Mammary microvascular endothelial cell (primary cell): ENCODE results near the gene SHQ1.

- RAMPAGE, long total RNA: no peak
Measured at GRCh38 chr3:71753955-71754175, 210 bp downstream of the GPR27 start.

DNA sequence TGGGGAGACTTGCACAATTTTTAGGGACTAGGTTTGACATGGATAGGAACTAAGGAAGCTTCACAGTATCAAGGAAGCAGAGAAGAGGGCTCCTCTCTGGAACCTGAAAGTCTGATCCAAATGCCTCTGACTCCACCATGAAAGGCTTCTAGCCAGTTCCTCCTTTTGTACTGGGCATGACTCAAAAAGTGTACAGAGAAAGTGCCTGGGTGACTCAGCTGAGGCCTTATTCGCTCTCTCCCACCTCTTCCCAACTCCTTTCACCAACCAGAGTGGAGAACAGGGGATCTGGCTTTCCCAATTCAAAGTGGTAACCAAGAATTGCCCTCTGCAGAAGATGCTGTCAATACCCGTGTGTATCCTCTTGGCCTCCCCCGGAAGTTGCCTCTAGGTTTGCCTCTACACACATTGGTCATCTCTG, 342.9 kb upstream of the PROK2 start:
- RAMPAGE, long total RNA: no peak

DNA sequence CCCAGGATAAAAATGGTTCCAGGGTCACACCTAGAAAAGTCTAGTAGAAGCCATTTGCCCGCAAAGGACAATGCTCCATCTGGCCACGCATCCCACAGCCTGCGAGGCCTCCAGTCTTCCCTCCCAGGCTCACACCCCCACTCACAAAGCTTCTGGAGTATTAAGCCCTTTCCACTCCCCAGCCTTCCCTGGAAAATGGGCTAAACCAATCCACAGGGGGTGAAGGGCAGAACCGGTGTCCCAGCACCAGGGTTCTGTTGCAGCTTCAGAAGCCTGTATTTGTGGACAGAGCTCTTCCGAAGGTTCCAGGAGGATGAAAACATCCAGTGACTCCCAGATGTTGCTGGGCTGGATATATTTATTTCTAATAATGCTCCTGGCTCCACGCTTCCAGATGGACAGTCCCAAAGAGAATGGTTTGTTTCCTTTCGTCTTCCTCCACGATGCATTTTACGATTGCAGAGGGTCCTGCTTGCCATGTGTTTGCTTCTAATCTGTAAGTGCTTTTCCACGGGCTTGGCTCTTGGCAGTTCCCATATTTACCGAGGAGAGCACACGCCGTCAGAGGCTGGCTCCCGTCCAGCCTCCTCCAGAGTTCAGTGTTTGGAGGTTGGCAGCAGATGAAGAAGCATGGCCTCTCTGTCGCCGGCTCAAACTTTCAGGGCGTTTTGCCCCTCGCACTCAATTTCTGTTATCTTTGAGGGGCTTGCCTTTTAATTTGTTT, 367.7 kb upstream of the PROK2 start:
- RAMPAGE, long total RNA: no peak

- RAMPAGE, long total RNA: no peak
Measured at GRCh38 chr3:72173980-72174455, 389.1 kb upstream of the PROK2 start.

DNA sequence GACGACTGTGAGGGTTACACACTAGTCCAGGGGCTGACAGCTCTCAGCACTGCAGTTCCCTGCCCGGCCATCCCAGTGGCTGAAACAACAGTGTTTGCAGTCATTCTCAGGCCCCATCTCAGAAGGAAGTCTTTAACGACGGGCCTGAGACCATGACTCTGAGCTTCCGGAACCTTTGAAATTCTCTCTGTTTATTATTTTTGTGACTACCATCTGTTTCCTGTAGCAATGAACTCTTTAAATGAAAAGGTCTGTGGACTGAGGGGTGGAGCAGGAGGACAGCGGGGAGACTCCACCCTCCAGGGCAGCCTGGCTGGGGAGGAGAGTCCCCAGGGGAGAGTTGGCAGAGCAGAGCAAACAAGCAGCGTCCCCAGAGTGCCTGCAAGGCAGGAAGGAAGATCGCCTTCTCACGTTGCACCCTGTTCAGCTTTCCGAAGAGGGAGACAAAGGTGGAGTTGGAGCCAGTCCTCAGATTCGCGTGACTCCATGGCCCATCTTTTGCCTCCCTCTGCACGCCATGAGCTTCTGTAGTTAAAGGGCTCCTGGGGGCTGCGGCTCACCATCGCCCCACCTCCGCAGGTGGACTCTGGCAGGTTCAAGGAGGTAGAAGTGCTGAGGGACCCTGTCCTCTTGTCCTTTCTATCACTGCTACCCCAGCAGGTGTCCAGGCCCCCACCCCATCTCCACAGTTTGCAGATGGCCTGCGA, 525.7 kb upstream of the PROK2 start:
- RAMPAGE, long total RNA: no peak

DNA sequence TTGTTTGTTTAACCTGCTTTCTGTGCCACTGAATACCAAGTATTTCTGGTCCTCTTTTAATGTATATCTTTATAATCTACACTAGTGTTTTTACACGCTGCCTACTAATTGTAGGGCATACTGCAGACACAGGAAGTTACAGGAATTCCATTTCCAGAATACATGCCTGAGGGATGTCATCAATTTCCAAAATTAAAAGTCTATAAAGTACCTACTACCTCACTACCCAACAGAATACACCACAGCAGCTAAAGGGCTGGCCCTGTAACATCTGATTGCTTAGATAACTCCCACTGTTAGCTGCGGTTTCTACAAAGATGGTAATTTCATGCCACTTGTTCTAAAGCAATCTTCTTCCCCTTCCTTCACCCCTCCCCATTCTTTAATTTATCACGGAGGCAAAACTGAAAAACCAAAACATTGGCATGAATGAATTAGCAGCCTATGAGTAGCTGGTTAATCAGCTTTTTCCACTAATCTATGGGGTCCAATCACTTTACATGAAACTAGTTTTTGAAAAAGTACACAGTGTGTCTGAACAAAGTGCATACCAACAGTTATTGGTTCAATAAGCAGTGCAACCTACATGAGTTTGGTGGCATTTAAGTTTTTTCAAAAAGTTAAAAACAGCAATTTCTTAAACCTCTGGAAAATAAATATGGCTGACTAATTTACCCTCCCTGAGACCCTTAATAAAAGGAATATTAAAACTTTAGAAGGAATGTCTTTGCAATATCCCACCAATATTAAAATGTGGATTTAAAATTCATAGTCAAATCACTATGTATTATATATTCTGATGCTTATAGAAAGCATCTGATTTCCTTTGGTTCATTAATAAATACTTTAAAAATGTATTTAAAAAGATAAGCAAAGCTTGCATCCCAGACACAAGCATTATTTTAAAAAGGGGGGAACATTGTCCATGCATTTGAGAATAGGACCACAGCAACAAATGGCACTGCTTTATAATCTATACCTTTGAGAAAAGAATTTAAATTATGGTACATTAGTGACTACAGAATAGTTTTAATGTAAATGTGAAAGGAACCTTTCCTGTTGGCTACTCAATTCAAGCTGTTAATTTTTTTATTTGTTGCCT, 472.4 kb downstream of the SHQ1 start:
- RAMPAGE, long total RNA: no peak

GRCh38 chr3:72443585-72444690, 404.3 kb downstream of the SHQ1 start:
- RAMPAGE, long total RNA: no peak

DNA sequence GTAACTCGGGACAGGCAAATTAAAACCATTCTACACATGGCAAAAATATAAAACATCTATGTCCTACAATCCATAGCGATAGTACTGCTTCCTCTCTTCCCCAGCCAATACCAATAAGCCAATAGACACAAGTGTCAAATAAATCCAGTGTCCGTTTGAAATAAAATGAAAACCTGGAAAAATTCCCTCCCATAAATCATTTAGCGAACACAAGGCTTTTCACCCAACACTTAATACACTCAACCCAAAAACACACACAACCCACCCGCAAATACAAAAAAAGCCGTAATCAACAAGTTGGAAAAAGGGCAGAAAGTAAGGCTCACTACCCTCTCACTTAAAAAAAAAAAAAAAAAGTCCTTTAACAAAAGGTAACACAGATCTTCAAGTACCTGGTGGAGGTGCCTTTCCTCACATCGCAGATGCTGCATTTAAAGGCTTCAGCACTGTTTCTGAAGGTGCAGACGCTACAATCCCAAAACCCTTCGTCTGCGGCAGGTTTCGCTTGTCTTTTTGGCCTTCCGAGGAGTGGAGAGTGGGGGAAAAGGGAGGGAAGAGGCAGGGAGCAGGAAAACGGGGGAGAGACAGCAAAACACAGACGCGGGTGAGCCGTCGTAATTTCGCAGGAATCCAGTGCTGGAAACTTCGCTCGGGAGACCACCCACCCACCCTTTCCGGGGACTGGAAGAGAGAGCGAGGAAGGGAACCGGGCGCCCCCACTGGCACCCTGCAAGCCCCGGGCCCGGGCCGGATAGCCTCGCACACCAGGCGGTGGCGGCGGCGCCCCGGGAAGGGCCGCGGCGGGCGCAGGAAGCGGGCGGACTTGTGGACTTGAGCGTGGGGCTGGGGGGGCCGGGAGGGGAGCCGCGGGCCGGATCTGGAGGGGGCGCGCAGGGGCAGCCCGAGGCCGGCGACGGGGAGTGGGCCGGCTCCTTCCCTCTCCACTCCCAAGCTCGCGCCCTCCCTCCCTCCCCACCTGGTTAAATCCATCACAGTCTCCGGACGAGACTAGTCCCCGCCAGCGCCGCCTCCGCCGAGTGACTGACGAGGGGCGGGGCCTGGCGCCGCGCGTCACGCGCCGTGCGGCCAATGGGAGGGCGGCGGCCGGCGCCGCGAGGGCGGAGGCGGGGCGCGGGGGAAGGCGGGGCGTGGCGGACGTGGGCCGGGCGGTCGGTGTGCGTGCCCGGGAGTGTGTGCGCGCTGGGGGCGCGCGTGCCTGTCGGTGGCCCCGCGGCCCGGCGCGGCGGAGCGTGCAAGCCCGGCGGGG, 401.7 kb downstream of the SHQ1 start:
- RAMPAGE, long total RNA: no peak

GRCh38 chr3:72847979-72848869, at the start of gene SHQ1:
SHQ1 (minus strand) TSS chr3:72848445.
- RAMPAGE, long total RNA: start-site peak on the minus strand at chr3:72848398-72848447, 400 and 34 reads in 2 replicates

GRCh38 chr3:72872117-72872680, 15.6 kb upstream of the GXYLT2 start:
- RAMPAGE, long total RNA: no peak

- RAMPAGE, long total RNA: no peak
Measured at GRCh38 chr3:72888831-72889472, 1.1 kb downstream of the GXYLT2 start.

DNA sequence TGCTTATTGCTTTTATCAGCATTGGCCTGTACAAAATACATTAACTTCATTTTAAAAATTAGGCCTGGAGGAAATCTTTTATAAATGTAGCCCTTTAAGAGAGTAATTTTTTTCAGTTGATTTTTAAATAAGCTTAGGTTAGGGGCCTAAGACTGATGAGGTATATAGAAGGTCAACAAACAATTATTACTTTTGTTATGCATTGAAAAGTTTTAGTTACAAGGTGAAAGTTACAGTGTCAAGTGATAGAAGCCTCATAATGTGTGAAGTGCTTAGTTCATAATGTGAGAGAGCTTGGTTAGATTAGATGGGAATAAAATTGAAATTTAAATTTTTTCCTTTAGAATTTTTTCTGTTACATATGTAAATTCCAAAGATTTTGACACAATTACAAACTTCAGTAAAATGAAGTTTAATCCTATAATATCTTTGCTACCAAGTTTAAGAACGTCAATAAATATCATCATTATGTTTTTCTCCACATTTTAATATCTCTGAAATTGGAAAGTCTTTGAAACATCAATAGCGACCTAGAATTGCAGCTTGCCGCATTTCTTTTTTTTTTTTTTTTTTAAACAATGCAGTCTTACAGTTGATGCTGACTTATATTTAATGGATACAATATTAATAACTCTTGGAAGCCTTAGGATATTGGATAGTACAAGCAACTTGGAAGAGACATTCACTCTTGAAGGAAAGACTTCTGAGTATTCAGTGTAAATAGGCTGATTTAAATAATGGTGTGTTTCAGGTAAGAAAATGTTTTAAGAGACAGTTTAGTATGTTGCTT, 25.8 kb downstream of the PPP4R2 start:
- RAMPAGE, long total RNA: no peak

DNA sequence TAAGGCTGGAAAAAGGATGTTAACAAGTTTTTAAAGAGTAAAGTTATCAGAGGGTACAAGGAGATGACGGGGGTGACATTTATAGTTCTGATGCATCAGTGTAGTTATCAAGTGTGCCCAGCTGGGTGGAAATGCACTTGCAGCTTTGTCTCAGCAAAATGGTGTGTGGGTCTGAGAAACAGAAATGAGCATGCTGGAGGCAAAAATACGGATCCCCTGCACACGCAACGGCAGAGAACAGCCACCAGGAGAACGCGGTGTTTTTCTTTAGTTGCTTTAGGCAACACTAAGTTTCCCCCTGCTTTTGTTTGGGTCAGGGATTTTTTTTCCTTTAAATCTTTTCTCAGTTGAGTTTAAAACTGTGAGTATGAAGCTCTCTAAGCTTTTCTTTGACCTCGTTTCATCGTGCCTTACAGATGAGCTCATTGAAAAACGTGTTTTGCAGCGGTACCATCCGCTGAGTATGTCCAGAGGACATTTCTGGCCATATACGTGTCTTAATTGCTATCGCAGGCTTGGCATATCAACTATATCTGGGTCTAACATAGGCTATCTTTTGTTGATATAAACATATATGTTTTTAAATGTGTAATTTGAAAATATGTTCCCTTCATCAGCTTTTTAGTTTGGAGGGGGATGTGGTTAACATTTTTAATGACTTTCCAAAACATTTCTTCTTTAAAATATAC, 205.3 kb downstream of the PDZRN3 start:
- RAMPAGE, long total RNA: no peak

GRCh38 chr3:73433596-73434234, 191.0 kb downstream of the PDZRN3 start:
- RAMPAGE, long total RNA: no peak

GRCh38 chr3:73488181-73488740, 136.5 kb downstream of the PDZRN3 start:
- RAMPAGE, long total RNA: no peak

DNA sequence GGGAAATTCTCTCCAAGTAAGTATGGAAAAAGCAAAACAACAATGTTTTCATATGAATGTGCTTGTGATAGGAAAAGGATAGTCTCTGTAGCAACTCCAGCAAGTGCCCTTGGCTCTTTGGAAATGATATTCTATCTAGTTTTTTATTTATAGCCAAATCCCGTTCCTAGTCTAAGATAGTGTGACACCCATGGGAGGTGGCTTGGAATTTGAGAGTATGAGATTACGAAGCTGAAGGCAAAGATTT, 119.9 kb downstream of the PDZRN3 start:
- RAMPAGE, long total RNA: no peak

- RAMPAGE, long total RNA: no peak
Measured at GRCh38 chr3:73518864-73519069, 106.0 kb downstream of the PDZRN3 start.

DNA sequence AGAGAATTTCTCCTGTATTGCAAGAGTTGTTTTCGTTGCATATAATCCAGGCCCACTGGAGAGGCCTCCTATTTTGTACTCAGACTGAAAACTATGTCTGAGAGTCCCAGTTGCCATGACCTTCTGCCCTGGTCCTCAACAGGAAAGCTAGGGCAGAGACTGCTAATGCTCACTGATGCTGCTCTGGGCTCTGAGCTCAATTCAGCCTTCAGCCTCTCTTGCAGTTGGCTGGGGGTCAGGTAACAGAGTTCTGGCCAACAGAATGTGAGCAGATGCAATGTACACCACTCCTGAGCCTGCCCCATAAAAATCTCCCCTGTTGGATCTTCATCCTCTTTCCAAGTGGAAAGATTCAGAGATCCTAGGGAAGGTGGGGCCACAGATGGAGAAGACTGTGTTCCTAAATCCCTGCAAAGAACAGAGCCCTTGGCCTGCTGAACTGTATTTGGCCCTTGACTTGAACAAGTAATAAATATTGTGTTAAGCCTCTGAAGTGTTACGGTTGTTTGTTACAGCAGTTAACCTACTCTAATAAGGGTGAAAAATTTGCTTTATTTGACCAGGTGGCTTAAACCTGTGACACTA, 87.8 kb downstream of the PDZRN3 start:
- RAMPAGE, long total RNA: no peak

GRCh38 chr3:73625338-73625976, 716 bp upstream of the PDZRN3 start:
- RAMPAGE, long total RNA: no peak

- RAMPAGE, long total RNA: no peak
Measured at GRCh38 chr3:73718136-73718823, 93.5 kb upstream of the PDZRN3 start.